Measurements from ENCODE around the gene PCYOX1L.

DNA sequence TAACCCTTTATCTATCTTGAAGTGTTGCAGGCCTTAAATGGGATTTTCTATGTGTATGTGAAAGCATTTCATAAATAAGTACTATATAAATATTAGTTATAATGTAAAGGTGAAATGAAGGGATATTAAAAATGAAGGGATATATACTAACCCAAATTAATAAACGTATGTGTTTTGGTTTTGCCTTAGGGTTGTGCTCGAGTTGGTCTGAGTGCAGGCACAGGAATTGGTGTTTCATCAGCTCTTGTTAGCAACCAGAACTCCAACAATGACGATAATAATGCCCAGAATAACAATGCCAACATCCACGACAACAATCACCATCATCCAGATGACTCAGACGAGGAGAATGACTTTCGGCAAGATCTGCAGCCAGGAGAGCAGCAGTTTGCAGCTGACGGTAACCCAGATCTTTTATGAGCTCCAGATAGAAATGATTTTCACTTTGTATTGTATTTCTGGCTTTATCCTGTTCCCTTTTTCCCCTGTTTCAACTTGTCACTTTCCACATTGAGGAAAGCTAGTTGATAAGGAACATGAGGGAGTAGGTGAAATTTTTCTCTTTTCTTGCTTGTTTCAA lies 33.1 kb downstream of the FBXO38 start:
- PRO-cap, 4 experiments = no peak in any of the 4 experiments
- RAMPAGE, long total RNA, 2 experiments = no peak in any of the 2 experiments

GRCh38 chr5:148805856-148806533 lies 20.4 kb upstream of the ADRB2 start:
- PRO-cap, 4 experiments = no peak in any of the 4 experiments
- RAMPAGE, long total RNA, 2 experiments = no peak in any of the 2 experiments

GRCh38 chr5:148829799-148830411 lies 3.5 kb downstream of the ADRB2 start:
- PRO-cap, 4 experiments = peak in 1 of 4 experiments; most common minus-strand start chr5:148830044 (in 1)
- RAMPAGE, long total RNA, 2 experiments = no peak in any of the 2 experiments

DNA sequence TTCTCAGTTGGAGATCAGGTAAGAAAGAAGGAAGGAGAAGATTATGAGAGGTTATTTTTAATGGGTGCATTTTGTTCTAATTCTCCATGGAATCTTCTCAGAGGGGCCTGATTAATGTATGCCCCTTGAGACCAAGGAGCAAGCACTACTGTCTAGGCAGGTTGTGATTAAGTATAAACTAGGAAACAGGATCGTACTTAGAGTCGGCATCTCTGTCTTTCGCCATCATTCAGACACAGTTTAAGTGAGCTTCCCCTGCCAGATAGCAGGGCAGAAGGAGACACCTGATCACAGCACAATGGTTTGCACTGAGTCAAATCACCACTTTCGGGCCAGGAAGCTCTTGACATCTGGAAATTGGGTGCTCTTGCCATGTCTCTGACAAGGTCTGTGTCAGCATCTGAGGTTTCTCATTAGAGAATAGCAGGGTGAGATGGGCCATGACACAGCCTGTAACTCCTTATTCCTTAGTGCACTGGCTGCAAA lies 8.2 kb downstream of the ADRB2 start:
- PRO-cap, 4 experiments = no peak in any of the 4 experiments
- RAMPAGE, long total RNA, 2 experiments = no peak in any of the 2 experiments

DNA sequence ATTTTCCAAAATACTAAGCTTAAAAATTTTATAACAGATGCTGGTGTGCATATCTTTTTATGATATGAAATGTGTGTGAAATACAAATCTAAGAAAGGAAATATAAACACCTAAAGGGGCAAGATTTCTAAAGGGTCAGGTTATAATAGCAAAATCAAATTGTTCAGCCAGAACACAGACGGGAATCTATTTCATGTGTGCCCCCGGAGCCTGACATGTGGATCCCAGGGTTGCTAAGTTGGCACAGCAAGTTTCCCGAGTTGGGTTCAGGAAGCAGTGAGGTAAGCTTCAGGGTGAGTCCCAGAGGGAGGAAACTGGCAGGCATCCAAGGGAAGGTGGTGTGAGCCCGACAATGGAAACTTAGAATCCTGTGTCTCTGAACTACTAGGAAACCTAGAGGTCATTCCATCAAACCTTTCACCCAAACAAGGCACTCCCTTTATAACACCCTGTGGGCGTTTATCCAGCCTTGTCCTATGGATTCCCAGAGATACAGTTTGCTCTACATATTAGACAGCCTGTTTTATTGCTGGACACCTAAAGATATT lies 98.4 kb downstream of the ADRB2 start:
- PRO-cap, 4 experiments = no peak in any of the 4 experiments
- RAMPAGE, long total RNA, 2 experiments = no peak in any of the 2 experiments

DNA sequence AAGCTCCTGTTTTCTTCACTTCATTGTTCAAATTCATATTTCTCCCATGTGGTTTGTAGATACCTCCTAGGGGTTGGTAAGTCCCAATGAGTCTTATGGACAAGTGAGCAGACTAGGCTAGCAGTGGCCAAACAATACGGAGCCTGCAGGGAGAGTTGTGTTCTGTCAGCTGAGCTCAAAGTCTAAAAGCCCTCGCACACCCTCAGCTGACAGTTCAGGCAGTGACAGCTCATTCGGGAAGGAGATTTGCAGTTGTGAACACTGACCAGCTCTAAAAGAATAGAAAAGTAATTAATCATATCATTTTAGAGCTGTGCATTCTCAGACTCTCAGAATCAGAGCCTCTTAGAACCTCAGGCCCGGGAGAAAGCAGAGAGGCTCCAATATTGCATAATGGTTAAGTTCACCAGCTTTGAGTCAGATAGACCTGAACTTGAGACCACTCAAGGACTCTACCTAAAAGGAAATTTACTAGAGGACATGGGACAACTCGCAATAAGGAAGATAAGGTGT lies 95.0 kb downstream of the SH3TC2 start:
- PRO-cap, 4 experiments = peak in 4 of 4 experiments; most common plus-strand start position 232 of the sequence (in 4); most common minus-strand start position 136 of the sequence (in 1)
- RAMPAGE, long total RNA, 2 experiments = no peak in any of the 2 experiments

DNA sequence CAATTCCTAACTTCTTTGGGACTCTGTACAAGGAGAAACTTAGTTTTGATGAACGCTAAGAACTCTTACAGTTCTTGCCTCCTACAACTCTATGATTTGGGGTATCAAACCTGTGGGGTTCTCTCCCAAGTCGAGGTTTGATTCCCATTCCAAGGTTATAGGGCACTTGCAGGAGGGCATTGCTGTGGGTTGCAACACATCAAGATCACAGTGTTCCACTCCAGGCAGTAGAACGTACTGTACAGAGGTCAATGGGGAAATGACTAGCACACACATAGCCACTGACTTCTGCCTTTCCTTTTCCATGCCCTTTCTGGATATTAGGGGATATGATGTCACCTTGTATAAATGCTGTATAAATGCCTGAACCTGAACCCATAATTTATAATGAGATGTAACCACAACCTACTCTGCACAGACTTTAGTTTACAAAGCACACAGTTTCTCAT lies 5.9 kb upstream of the ABLIM3 start:
- PRO-cap, 4 experiments = peak in 4 of 4 experiments; most common plus-strand start position 385 of the sequence (in 4); most common minus-strand start position 139 of the sequence (in 2)
- RAMPAGE, long total RNA, 2 experiments = start-site peak on the plus strand in 1 of 2 experiments, centred at position 398 of the sequence, 13 reads per replicate

- PRO-cap, 4 experiments = no peak in any of the 4 experiments
- RAMPAGE, long total RNA, 2 experiments = no peak in any of the 2 experiments
These were observed 3.1 kb upstream of the ABLIM3 start for GRCh38 chr5:149138113-149138684.

GRCh38 chr5:149207164-149207631 lies 64.5 kb upstream of the AFAP1L1 start:
- PRO-cap, 4 experiments = no peak in any of the 4 experiments
- RAMPAGE, long total RNA, 2 experiments = no peak in any of the 2 experiments

DNA sequence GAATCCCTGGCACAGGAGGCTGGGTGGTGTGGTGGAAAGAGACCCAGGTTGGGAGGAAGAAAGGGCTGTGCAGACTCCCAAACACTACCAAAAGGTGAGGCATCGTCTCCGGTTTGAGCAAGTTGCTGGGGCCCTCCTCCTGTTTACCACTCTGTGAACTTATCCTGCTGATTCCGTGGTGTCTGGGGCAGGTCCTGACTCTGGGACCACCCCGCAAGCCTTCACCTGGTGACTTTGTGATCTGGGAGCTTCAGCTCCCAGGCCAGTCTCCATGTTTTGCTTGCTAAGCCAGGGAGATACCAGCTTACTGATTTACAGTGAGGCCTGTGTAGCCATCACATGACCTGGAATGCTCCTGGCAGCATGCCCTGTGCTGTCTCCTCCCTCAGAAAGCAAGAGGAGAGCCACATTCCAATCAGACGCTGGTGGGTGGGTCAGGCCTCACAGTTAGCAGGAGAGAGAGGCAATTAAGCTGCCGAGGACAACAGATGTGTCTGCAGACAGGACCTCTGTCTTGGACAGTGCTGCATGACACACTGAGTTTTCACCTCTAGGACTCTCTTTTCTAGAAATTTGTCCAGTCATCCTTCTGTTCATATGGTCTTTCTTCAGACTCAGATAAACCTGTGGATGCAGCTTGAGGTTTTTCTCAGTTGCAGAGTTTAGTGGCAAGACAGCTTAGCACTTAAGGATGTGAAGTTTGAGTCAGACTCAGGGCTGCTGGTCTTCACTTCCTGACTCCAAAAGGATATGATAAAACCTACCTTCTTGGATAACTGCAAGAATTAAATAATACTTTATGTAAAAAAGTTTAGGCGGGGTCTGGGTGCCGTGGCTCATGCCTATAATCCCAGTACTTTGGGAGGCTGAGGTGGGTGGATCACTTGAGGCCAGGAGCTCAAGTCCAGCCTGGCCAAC lies 24.4 kb upstream of the GRPEL2 start:
- PRO-cap, 4 experiments = peak in 4 of 4 experiments; most common plus-strand start position 418 of the sequence (in 4); most common minus-strand start position 278 of the sequence (in 4)
- RAMPAGE, long total RNA, 2 experiments = no peak in any of the 2 experiments

- PRO-cap, 4 experiments = no peak in any of the 4 experiments
- RAMPAGE, long total RNA, 2 experiments = no peak in any of the 2 experiments
These were observed 681 bp downstream of the GRPEL2 start for GRCh38 chr5:149345828-149346532.

DNA sequence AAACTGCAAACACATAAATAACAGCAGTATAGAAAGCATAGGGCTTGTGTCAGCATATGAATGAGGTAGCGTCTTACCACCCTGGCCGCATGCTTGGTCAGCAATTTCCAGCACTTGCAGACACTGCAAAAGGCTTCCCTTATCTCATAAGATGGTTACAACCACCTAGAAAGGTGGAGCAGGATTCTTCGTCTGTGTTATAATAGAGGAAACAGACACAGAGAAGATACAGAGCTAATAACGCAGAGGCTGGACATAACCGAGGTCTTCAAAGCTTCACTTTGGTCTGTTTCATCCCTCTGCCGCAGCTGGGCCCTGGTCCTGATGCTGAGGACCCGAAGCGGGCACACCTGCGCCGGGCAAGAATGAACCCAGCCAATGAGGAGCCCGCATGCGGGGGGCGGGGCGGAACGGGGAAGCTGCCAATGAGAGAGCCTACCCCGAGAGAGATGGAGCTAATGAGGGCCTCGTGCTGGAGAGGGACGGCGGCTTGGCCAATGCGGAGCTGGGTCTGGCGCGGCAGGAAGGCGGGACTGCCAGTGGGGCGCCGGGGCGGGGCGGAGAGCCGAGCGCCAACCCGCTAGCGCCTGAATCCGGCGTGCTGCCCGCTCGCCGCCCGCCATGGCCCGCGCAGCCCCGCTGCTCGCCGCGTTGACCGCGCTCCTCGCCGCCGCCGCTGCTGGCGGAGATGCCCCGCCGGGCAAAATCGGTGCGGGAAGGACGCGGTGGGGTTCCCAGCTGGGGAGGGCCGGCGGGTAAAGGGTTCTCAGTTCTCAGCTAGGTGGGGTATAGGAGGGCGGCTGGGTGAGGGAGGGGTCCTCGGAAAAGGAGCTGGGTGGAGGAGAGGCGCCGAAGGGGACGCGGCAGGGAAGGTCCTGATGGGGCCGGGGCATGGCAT lies at the start of gene PCYOX1L:
Gene PCYOX1L, plus strand, starts transcription at position 599 of the 898 bp plus-strand sequence.
- PRO-cap, 4 experiments = peak in 4 of 4 experiments; most common plus-strand start position 590 of the sequence (in 4); most common minus-strand start position 367 of the sequence (in 1)
- RAMPAGE, long total RNA, 2 experiments = no peak in any of the 2 experiments

GRCh38 chr5:149386860-149387904 lies 8.1 kb upstream of the IL17B start:
- PRO-cap, 4 experiments = no peak in any of the 4 experiments
- RAMPAGE, long total RNA, 2 experiments = no peak in any of the 2 experiments

DNA sequence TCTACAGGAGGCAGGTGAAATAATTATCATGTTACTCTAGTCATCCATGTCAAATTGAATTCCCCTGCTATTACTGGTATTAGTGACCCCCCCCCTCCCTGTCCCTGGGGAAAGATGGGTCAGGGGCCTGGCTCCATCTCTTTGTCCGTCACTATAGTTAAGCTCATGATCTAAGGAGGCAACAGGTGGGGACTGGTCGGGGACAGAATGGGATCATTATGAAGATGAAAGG lies 11.0 kb upstream of the IL17B start:
- PRO-cap, 4 experiments = no peak in any of the 4 experiments
- RAMPAGE, long total RNA, 2 experiments = no peak in any of the 2 experiments

GRCh38 chr5:149414133-149415078 lies 35.3 kb upstream of the IL17B start:
- PRO-cap, 4 experiments = peak in 2 of 4 experiments; most common plus-strand start chr5:149414775 (in 2)
- RAMPAGE, long total RNA, 2 experiments = no peak in any of the 2 experiments

GRCh38 chr5:149423804-149424372 lies 44.8 kb upstream of the IL17B start:
- PRO-cap, 4 experiments = no peak in any of the 4 experiments
- RAMPAGE, long total RNA, 2 experiments = no peak in any of the 2 experiments

- PRO-cap, 4 experiments = peak in 1 of 4 experiments; most common plus-strand start chr5:149432665 (in 1)
- RAMPAGE, long total RNA, 2 experiments = no peak in any of the 2 experiments
These were observed 53.7 kb upstream of the IL17B start for GRCh38 chr5:149432587-149433394.

DNA sequence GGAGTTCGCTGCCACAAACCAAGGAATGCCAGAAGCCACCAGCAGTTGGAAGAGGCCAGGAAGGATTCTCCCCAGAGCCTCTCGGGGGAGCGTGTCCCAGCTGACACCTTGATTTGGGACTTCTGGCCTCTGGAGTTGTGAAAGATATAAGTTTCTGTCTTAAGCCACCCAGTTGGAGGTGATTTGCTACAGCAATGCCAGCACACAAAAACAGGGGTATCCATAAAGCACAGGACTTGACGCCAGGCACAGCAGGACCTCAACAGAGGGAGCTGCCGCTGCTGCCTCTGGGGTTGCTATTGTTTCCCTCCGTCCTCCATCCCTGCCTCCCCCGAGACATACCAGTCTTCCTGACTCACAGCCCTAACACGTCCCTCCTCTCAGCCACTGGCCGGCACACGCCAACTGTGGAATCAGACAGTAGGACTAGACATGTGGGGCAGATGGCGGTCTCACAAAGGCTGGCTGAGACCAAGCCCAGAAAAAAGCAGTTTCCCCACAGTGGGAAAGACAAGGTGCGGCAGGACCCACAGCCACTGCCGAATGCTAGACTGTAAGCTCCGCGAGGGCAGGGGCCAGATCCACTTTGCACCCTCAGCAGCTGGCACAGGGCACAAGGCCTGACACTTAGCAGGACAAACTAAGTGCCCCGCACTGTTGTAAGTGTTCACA lies 74.1 kb upstream of the IL17B start:
- PRO-cap, 4 experiments = no peak in any of the 4 experiments
- RAMPAGE, long total RNA, 2 experiments = no peak in any of the 2 experiments

GRCh38 chr5:149481810-149482206 lies 69.4 kb downstream of the CSNK1A1 start:
- PRO-cap, 4 experiments = no peak in any of the 4 experiments
- RAMPAGE, long total RNA, 2 experiments = no peak in any of the 2 experiments

DNA sequence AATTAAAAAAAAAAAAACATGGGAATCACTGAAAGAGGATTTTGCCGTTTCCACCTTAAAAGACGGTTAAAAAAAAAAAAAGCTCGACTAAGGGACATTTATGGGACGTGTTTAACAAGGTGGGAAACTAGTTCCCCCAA lies 859 bp downstream of the CSNK1A1 start:
- PRO-cap, 4 experiments = no peak in any of the 4 experiments
- RAMPAGE, long total RNA, 2 experiments = no peak in any of the 2 experiments

All from right lobe of liver (tissue), 4 donors.